Suprapubic skin (tissue), 4 donors: Measurements from ENCODE around the gene DTWD1.

DNA sequence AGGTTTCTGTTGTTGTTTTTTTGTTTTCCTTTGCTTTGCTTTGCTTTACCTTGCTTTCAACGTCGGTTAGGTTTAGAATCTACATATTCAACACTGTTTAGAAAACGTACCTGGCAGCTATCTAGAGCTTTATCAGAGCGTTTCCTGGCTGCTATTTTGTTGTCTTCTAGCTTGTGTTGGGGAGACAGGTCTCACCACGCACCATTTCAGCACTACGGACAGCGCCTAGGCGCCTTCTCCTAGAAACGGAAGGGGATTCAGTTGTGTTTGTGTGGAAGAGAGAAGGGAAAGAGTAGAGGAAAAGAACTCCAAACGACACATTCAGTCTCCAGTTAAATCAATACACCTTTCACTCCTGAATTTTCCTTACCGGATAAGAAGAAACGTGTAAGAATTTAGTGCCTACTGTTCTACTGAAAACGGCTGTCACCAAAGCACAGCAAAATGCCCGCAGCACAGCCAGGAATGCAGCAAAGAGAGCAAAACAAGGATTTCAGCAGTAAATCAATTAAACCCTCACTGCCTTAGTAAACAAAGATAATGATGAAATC is 567 bp upstream of the CTXN2 start:
- PRO-cap: no peak
- RAMPAGE, long total RNA, 4 experiments: no peak in any of the 4 experiments

DNA sequence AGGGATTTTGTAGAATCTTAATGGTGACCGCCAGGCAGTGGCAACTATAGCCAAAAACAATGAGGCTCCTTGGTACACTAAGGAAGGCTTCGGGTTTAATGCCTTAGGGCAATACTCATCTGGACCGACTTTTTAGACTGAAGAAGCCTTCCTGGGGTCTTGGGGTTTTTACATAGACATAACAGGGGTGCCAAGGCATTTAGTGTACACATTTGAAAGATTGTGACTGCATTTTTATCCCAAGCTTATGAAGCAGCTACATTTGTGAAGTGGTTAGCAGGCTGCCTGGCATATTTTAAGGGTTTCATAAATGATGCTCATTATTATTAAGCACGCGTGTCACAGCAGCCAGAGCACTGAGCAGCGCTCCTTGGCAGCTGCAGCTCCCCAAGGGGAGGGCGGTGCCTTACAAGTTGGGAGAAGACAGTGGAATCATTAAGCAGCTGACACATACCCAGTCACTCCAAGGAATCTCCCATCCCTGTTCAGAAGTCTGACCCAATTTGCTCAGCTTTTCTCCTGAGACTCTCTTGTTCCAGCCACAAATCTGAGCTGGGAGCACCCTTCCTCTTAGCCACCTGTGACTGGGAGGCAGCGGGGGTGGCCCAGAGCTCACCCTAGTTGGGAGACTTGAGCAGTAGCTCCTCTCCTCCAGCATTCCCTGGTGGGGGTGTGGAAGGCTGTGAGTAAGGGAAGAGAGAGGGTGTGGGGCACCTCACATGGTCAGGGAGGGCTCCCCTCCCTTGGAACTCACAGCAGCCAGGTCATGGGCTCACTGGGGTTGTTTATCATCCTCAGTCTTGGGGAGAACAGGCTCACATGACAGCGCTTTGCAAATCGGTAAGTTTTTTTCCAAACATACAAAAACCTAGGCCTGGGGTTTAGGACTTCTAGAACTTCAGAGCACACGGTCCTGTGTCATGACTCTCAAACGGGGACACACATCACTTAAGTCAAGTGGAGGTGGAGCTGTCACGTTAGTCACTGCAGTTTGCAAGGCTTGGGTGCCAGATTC is 64.3 kb downstream of the DUT start:
- PRO-cap: no peak
- RAMPAGE, long total RNA, 4 experiments: no peak in any of the 4 experiments

GRCh38 chr15:48486937-48487314 is 155.7 kb downstream of the DUT start:
- PRO-cap: no peak
- RAMPAGE, long total RNA, 4 experiments: no peak in any of the 4 experiments

- PRO-cap: no peak
- RAMPAGE, long total RNA, 4 experiments: no peak in any of the 4 experiments
These were observed 119.5 kb downstream of the FBN1 start for GRCh38 chr15:48525962-48526544.

DNA sequence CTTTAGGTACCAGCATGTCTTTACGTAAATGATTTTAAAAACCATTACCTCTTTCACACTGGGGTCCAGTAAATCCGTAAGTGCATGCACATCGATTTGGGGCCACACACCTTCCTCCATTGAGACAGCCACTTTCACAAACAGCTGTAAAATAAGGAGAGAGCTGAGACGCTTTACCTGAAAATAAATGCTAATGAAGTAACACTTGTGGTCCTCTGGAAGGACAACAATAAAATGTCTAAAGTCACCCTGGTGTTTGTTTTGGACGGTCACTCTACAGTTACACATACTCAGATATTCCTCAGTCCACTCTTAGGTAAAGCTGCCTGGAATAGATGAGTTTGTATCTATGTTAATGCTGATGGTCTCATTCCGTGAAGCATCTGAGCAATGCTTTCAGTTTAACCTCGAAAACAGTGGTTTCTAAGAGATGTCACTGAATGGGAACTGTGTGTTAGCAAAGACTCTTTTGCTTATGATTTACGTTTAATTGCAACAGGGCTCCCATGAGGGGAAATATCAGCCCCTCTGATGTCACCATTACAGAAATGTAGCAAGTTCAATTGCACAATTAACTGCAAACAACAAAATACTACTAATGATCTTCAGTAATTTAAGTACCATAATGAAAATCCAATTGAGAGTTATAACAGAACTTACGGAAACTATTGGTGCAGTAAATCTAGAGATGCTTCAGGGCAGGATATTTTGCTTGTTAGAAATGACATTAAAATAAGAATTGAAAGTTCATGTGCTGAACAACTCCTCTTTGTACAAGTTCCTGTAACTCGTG is 49.1 kb downstream of the FBN1 start:
- PRO-cap: no peak
- RAMPAGE, long total RNA, 4 experiments: no peak in any of the 4 experiments

- PRO-cap: no peak
- RAMPAGE, long total RNA, 4 experiments: no peak in any of the 4 experiments
These were observed 34.9 kb downstream of the FBN1 start for GRCh38 chr15:48610593-48611080.

GRCh38 chr15:48644116-48645204 is 1.0 kb downstream of the FBN1 start:
- PRO-cap: bidirectional peak, plus-strand start at chr15:48644750, minus-strand start at chr15:48644652
- RAMPAGE, long total RNA, 4 experiments: no peak in any of the 4 experiments

DNA sequence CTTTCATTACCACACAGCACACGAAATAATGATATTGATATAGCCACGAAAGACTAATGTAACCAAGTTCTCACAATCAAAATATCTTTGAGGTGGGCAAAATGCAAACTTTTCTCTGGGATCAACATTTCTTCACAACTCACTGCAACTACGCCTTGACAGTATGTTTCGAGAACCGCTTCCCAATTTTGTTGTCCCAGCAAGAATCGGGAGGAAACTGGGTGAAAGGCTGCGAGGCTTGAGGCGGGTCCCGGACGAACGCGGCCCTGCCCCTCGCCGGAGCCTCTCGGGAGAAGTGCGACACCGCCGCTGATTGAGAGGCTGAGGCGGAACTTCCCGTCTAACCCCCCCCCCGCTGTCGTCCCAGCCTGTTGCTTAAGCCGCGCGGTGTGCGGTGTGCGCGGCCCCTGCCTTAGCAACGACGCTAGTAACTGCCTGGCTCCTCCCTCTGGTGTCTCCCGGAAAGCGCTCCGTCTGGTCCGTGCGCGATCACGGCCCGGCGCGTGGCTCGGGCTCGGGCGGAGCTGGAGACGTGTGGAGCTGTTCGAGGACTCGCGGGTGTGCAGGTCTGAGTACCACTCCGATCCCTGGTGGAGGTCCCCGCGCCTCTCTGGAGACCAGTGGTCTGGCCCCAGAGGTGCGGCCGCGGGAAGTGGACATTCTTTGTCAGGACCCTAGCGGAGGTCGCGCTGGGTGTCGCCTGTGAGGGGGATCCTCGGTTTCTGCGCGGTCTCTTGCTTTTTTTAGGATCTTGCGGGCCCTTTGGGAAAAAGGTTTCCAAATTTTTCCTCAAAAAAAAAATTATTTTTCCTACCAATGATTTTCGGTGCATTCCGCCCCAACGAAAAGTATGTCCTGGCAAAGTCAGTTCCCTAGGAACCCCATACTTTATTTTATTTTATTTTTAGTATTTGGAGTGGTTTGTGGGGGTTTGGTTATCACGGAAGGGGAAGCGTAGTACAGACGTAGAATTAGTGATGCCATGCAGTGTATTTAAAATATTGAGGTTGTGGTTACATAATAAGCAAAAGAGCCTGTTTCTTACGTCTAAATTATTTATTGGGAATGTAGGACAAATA is at the start of gene DTWD1:
DTWD1 (plus strand) TSS at position 492 of the 1,079 bp plus-strand sequence.
- PRO-cap: bidirectional peak, plus-strand start at position 492 of the sequence, minus-strand start at position 219 of the sequence; unidirectional peak, minus-strand start at position 726 of the sequence
- RAMPAGE, long total RNA, 4 experiments: start-site peak on the plus strand in 3 of 4 experiments, centred at positions 490 to 500 of the sequence, 67 to 283 reads per replicate; start-site peak on the minus strand in 2 of 4 experiments, centred at positions 262 to 276 of the sequence, 19 to 45 reads per replicate

GRCh38 chr15:50210374-50211061 is 28.5 kb downstream of the SLC27A2 start:
- PRO-cap: no peak
- RAMPAGE, long total RNA, 4 experiments: no peak in any of the 4 experiments

GRCh38 chr15:50224483-50225024 is 41.0 kb downstream of the HDC start:
- PRO-cap: no peak
- RAMPAGE, long total RNA, 4 experiments: no peak in any of the 4 experiments

DNA sequence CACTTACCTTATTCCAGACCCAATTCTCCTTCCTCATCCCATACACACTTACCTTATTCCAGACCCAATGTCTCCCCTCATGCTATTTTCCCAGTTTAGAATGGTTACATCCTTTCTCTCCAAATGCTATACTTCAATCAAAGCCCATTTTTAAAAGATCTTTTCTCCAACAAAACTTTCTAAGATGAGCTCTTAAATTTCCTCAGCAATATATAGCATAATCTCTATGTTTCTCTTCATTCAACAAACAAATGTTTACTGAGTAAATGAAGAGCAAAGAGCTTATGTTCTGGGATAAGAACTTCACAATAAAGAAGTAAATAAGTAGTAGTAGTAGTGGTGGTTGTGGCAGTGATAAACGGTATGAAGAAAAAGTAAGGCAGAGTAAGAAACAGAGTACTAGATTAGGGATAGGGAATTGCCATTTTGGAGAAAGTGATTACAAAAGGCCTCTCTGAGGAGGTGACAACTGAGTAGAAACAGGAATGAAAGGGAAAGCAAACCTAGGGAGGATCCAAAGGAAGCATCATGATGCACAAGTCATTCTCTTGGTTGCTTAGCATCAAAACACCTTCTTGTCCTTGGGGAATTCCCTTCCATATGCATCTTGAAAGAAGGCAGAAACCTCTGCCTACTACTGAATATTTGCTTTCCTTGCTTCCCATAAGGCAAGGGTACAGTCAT is 24.3 kb downstream of the GABPB1 start:
- PRO-cap: no peak
- RAMPAGE, long total RNA, 4 experiments: start-site peak on the minus strand in 1 of 4 experiments, centred at position 209 of the sequence, 7 reads per replicate

DNA sequence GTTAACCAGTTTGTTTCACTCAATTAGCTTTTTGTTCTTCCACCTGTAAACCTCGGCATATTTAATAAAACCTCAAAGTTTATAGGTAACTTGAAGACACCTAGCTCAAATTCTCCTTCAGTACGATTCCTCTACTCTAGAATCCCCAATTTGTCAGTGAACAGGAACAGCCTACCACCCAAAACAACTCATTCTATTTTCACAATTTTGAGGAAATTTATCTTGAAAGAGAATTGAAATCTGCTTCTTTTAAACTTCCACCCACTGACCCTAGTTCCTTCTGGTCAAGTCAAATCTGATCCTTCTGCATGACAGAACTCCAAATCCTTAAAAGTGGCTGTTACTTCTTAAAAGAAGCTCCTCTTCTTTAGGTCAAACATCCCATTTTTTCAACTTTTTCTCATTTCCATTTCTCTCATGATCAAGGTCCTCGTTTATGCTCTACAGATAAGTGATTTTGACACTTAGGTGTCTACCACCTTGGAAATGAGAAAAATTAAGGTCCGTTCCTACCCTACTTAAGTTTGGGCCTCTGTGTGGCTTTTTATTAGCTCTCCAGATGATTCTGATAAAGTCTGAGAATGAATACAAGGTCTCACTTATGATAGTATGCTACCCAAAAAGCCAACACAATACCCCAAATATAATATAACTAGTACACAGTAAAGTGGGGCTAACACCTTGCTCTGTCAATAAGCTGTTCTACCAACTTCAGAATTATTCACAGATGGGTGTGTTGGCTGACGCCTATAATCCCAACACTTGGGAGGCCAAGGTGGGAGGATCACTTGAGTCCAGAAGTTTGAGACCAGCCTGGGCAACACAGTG is 4.2 kb downstream of the GABPB1 start:
- PRO-cap: no peak
- RAMPAGE, long total RNA, 4 experiments: no peak in any of the 4 experiments

- PRO-cap: unidirectional peak, plus-strand start at chr15:50353427
- RAMPAGE, long total RNA, 4 experiments: no peak in any of the 4 experiments
These were observed 1.8 kb downstream of the GABPB1 start for GRCh38 chr15:50353281-50353603.

GRCh38 chr15:50536969-50537526 is 9.4 kb downstream of the USP50 start:
- PRO-cap: no peak
- RAMPAGE, long total RNA, 4 experiments: no peak in any of the 4 experiments

DNA sequence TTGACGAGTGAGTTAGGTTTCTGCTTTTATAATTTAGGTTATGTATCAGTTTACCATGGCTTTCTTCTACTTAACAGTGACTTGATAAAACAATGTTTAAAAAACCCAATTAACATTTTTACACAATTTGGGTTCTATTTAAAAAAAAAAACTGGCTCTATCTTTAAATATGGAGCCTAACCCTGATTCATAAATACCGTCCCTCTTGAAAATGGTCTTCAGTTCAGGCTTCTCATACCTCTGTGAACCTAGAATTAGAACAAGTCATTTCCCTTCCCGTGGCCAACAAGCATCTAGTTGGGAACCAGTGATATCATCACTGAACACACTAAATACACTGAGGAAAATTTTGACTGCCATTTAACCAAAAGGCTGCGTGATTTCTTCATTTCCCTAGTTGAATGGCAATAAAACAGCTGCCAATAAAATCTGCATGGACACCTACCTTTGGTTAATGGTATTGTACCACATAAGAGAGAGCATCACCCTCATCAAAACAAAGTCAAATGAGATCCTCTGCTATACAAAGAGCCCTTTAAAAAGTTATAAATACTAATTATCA is 14.5 kb upstream of the USP50 start:
- PRO-cap: no peak
- RAMPAGE, long total RNA, 4 experiments: no peak in any of the 4 experiments

GRCh38 chr15:50767238-50768169 is 2.0 kb upstream of the SPPL2A start:
- PRO-cap: no peak
- RAMPAGE, long total RNA, 4 experiments: no peak in any of the 4 experiments

- PRO-cap: no peak
- RAMPAGE, long total RNA, 4 experiments: start-site peak on the minus strand in 1 of 4 experiments, at chr15:51077201-51077302 at its widest, 8 reads per replicate
These were observed 17.6 kb downstream of the TNFAIP8L3 start for GRCh38 chr15:51077120-51077562.

DNA sequence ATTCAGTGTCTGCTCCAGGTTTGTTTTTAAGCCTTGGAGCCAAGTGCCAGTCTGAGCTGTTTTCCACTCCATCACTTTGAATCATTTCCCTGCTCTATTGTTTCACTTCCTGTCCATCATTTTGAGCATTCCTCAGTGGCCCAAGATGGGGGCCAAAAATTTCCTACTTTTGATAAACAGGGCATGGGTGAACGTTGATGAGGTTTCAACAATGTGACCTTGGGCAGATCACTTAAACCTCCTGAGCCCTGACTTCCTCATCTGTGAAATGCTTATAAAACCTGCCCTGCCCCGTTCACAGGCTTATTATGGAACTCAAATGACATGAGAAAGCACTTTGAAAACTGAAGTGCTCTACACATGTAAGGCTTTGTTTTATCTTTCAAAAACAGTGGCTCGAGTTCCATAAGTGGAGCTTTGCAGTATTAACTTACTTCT is 4.3 kb downstream of the CYP19A1 start:
- PRO-cap: no peak
- RAMPAGE, long total RNA, 4 experiments: no peak in any of the 4 experiments

DNA sequence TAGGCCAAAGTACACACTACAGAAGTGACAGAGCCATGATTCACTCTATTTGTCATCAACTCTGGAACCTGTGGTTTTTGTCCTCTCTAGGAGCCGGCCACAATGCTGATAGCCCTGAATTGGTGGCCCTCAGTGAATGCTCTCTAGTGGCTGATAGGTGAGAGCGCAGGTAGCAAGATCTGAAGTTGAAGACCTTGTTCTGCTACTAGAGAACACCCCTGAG is 64.1 kb downstream of the LEO1 start:
- PRO-cap: no peak
- RAMPAGE, long total RNA, 4 experiments: no peak in any of the 4 experiments

- PRO-cap: no peak
- RAMPAGE, long total RNA, 4 experiments: no peak in any of the 4 experiments
These were observed 62.9 kb downstream of the LEO1 start for GRCh38 chr15:51908653-51909120.